ENCODE measurements around the gene TIMM13.

DNA sequence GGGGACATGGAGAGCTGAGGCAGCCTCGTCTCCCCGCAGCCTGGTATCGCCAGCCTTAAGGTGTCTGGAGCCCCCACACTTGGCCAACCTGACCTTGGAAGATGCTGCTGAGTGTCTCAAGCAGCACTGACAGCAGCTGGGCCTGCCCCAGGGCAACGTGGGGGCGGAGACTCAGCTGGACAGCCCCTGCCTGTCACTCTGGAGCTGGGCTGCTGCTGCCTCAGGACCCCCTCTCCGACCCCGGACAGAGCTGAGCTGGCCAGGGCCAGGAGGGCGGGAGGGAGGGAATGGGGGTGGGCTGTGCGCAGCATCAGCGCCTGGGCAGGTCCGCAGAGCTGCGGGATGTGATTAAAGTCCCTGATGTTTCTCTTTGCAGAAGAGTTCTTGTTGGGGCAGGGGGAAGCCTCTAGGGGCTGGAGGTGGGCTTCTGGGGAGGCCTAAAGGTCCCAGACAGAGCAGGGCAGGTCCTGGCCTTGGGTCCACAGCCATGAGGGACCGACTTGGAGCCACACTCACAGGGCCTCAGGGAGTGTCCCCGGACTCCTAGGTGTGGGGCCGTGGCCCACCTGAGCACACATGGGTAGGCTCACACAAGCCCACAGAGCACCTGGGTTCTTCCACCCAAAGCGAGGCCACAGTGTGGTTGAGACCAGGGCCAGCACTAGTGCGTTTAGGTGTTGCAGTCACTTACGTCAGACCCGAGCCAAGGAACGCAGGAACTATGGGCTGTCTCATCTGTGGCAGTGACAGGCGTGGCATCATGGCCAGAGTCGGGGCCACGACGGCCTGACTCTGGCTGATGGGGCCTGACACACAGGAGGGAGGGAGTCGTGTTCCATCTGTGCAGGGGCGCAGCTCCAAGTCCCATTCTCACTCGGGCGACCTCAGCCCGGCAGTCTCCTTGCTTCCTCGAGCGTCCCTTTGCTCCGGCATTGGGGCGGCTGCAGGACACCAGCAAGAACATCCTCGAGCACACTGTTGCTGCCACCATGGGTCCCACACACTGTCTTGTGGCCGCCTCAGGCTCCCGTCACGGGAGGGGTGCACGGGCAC is 2.8 kb downstream of the IZUMO4 start:
- PRO-cap: no peak

DNA sequence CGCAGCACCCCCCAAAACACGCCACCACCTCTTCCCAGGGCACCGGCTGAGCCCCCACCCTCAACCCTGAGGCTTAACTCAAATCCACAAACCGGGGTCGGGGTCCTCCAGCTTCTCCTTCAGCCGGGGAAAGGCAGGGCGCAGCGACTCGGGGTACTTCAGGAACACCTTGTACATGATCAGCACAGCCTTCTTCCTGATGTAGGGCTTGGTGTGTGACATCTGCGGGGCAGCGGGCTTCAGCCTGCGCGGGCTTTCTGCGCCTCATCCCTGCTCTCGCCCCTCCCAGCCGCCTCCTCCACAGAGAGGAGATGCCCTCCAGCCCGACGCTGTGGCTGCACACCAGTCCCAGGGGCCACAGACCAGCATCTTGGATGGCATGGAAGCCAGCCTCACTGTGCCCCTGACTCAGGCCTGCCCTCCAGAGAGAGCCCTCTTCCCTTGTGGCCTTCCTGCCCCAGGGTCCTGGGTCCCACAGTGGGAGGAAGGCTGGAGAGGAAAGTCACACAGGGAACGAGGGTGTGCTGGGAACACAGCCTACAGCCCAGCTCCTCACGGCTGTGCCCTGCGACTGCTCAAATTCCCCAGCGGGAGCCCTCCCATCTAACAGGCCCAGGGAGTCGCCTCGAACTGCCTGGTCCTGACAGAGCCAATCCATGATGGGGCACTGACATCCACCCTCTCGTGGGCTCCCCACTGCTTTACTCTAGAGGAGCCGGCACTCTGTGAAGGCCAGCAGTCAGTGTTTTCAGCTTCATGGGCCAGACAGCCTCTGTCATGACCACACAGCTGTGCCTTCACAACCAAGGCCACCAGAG is 20.8 kb downstream of the AP3D1 start:
- PRO-cap: no peak

DNA sequence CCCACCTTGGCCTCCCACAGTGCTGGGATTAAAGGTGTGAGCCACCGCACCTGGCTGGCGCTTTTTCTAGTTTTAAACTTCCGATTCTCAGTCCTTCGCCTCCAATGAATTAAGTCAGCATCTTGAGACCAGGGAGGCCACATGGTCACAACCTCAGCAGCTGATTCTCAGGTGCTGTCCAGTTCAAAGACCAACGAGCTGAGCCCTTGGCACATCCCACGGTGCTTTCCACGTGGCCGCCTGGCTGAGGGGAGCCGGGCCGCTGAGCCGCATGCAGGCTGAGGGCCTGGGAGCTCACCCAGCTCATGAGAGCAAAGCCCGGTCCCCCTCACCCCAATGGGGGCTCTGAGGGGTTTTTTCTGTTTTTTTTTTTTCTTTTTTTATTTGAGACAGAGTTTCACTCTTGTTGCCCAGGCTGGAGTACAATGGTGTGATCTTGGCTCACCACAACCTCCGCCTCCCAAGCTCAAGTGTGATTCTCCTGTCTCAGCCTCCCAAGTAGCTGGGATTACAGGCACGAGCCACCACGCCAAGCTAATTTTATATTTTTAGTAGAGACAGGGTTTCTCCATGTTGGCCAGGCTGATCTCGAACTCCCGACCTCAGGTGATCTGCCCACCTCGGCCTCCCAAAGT is 8.9 kb downstream of the AP3D1 start:
- PRO-cap: no peak

GRCh38 chr19:2170138-2170733 is 6.5 kb downstream of the DOT1L start:
- PRO-cap: no peak

GRCh38 chr19:2180755-2181314 is 17.1 kb downstream of the DOT1L start:
- PRO-cap: no peak

DNA sequence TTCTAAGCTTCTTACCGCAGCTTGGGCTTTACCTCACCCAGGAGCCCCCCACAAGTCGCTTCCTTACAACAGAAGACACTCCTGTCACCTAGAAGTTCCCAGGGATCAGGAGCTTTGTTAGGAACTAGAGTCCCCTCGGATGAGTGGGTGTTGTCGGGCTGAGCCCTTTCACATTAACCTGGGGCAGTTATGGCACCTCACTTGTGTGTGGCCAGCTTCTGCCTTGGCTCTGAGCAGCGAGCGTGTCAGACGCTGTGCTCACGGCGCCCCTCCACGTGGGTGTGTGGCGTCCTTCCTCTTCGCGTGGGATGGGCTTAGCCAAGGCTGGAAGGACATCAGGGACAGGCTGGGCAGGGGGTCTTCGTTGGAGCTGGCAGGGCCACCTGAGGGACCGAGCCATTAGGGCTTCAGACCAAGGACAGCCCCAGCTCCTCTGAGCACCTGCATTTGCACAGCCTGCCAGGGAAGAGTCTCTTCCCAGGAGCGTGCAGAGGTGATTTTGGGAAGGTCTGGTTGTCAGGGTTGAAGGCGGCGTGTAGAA is 23.4 kb downstream of the DOT1L start:
- PRO-cap: no peak

DNA sequence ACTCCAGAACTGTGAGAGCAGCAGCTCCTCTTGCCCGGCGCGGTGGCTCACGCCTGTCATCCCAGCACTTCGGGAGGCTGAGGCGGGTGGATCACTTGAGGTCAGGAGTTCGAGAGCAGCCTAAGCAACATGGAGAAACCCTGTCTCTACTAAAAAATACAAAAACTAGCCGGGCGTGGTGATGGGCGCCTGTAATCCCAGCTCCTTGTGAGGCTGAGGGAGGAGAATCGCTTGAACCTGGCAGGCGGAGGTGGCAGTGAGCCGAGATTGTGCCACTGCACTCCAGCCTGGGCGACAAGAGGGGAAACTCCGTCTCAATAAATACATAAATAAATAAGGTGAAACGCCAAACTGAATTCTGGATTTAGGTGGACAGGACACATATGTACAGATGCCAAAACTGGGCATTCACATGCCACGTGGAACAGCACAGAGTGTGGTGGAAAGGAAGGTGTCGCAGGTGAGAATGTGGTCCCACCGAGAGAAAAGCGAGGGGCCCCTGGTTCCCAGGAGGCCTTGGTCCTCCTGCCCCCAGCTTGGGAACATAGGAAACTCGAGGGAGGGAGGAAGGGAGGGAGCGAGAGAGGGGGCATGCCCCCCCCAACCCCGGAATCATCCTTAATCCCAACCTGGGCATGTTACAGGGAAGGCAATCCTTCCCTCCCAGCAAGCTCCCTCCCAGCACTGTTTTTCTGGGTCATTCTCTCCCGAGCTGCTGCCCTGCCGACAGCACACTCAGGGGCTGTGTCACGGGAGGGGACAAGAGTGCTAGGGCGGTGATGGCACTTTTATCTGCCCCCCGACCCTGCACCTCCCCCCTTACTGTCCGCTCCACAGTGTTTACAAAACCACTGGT is 12.3 kb downstream of the LINGO3 start:
- PRO-cap: no peak

- PRO-cap: no peak
Observed at GRCh38 chr19:2321309-2322040, 6.9 kb downstream of the LSM7 start.

- PRO-cap: bidirectional peak, plus-strand start at chr19:2330856, minus-strand start at chr19:2330756
Observed at GRCh38 chr19:2330688-2331406, 2.4 kb downstream of the SPPL2B start.

- PRO-cap: bidirectional peak, plus-strand start at chr19:2427662, minus-strand start at chr19:2427551
Observed at GRCh38 chr19:2427080-2427749, at the start of gene TIMM13. Gene TIMM13, minus strand, starts transcription at chr19:2427586.

DNA sequence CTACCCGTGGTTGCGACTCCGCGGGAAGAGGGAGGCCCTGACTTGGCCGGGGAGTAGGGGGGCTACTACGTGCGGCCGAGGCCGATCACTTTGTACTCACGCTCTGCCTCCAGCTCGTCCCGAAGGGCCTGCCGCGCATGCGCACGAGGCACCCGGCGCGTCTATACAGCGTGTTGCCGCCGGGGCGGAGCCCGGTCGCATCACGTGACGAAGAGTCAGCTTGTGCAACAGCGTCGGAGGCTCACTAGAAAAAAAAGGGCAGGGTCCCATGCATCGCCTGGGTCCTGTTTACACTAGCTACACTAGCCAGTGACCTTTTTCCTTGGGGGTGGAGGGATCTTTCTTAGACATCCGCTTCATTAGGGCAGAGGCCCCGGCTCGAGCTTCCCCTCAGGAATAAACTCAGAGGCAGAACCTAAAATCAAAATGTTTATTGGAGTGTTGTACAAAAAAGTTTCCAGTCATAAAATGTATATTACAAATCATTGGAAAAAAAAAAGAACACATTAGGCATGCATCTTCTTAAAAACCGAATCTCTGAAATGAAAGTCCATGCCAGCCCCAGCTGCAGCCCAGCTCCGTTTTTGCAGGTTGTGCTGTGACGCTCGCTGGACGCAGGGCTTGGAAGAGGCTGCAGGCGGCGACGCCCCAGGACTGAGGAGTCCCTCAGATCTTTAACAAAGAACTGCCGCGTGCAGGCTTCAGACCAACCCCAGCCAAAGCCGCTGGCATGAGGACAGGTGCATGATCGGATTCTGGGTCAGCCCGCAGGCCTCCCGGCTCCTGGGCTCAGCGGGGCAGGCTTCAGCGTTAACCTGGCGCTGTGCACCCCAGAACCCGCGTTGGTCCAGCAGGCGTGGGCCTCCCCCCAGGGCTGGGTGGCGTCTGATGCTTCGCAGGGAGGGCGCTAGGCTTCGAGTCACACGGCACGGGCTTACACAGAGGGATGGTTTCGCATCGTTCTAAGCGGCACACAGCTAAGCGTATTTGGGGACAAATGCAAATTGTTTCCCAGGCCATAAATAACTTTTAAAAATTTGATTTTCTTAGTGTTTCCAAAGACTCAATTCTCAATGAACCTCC is 705 bp upstream of the TIMM13 start:
- PRO-cap: bidirectional peak, plus-strand start at position 203 of the sequence, minus-strand start at position 139 of the sequence

DNA sequence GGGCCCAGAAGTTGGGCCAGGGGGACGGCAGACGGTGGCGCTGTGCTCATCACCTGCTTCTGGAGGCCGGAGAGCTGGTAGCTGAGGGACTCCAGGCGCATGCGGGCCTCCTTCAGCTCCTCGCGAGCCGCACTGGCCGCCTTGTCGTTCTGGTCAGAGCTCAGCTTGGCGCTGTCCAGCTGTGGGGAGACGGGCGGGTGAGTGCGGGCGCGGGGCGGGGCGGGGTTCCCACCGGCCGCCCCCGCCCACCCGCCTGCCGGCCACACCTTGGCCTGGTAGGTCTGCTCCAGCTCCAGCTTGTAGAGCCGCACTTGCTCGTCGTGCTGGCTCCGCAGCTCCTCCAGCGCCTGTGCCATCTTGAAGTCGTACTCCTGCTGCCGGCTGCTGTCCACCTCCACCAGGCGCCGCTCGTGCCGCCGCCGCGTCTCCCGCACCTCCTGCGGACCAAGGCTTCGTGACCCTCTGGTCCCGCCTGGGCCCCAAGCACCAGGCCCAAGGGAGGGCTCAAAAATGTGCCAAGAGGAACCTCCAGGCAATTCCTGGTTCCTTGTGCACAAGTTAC is 7.4 kb upstream of the TIMM13 start:
- PRO-cap: no peak

GRCh38 chr19:2446202-2446739 is 10.5 kb downstream of the LMNB2 start:
- PRO-cap: no peak

DNA sequence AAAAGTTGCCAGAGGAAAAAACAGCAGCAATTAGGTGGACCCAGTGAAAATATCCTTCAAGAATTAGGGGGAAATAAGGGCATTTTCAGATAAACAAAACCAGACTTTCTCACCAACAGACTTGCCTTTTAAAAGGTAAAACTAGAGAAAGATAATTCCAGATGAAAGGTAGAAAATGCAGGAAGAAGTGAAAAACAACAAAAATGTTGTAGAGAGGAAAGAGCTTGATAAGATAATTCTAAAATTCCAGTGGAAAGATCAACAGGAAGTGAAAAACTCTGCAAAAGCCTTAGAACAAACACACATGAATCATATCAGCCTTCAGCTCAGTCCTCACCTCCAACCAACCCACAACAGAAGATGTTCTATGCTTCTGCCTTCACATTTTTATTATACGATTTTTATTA is 57.7 kb downstream of the GADD45B start:
- PRO-cap: no peak

DNA sequence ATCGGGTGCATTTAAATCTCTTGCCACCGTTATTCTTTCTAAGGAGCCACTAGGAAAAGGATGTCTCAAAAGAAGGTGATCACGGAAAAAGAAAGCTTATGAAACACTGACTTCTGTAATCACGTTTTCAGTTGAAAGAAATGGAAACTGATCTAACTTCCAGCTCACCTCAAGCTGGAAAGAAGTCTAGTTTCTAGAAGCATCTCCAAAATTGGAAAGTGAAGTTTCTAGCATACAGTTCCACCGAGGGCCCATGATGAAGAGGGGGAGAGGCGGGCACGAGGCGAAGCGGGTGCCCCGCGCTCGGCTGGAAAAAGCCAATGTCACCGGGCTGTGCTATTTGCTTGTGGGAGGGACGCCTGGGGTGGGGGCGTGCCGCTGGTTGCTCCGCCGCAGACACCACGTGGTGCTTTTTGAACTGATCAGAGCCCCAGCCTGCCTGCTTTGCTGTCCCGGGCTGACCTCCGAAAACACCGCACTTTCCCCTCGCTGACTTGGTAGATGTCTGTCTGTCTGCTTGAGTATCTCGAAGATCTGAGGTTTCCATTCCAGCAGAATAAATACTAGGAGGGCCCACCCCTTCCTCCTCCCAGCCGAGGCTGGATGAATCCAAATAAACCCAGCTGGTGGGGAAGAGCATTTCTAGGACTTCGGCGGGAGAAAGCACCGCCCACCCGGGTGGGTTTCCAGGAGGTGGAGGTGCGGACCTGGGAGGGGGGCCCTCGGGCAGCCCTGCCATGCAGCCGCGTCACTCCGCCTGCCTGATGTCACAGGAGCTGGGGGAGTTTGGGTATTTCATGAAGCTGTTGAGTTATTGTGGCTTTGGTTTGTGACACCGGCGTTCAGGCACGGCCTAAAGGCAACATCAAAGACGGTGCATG is 103.5 kb downstream of the GNG7 start:
- PRO-cap: bidirectional peak, plus-strand start at position 645 of the sequence, minus-strand start at position 316 of the sequence

GRCh38 chr19:2616555-2617107 is 85.9 kb downstream of the GNG7 start:
- PRO-cap: bidirectional peak, plus-strand start at chr19:2616988, minus-strand start at chr19:2616899

DNA sequence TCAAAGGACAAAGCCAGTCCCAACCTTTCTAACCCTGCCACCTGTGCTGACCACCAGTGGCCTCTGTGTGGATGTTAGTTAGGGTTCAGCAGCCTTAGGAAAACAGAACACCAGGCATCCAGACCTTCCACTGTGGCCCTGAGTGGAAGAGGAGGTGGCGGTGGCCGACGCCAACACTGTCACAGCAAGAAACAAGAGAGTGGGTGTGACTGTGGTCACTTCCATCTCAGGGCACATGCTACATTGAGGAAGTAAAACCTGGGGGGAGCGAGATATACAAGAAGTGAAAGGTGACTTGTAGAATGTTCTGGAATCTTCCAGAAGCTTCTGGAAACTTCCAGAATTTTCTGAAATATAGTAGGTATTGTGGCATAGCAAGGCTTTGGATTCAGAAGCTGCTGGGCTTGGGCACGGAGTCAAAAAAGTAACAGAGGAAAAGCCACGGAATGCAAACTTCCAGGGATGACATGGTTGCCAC is 24.4 kb downstream of the GNG7 start:
- PRO-cap: no peak

- PRO-cap: no peak
Observed at GRCh38 chr19:2694149-2694963, 8.1 kb downstream of the GNG7 start.

DNA sequence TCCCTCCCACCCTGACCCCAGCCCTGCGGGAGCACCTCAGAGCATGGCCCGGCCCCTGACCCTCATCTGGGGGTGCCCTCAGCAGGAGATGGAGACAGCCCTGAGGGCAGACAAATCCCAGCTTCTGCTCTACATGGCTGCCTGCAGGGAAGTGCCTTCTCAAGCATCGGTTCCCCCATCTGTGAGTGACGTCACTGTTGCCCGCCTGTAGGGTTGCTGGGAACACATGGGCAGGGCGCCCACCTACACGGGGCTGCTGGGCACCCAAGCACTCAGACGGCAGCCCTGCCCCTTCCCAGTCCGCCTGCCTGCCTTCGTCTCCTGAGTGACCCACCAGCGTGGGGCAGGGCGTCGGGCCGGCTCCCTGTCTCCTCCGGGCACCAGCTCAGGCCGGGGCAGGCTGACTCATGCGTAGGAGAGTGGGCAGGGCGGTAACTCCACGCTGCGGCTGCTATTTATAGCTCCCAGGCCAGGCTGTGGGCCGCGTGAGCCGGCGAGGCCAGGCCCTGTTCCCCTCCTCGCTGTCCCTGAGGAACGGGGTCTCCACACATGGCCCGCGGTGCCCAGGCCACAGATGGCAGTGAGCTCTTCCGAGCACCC is 1.8 kb upstream of the DIRAS1 start:
- PRO-cap: no peak

DNA sequence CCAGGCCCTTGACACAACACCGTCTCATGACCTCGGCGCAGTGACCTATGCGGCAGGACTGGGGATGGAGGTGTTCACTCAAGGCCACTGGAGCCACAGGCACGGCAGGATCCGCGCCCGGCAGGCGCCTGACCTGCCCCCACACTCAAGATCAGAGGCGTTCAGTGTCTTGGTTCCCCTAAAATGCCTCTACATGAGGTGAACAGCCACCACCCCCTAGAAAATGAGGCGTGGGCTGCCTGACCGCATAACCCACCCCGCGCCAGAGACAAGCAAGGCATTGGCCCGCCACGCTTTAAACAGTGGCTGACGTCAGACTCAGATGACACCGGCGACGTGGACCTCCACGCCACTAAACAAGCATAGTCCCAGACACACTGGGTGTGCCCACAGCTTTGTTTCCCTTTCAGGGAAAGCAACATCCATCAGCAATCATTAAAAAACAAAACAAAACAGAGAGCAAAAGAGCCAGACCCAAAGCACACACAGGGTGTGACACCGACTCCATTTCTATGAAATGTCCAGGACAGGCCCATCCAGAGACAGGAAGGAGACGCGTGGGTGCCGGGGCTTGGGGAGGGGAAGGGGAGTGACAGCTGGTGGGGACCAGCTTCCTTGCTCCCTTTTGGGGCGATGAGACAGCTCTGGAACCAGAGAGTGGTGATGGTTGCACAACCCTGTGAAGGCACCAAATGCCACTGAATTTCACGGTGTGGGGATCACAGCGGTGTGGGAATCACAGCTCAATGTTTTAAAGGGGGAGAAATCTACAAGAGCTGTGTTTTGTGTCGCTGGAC is 7.8 kb downstream of the SGTA start:
- PRO-cap: bidirectional peak, plus-strand start at position 623 of the sequence, minus-strand start at position 514 of the sequence